Uterus (tissue), 7 donors: ENCODE data around the genes DDR2, PBX1, LRRC52 and POU2F1.

DNA sequence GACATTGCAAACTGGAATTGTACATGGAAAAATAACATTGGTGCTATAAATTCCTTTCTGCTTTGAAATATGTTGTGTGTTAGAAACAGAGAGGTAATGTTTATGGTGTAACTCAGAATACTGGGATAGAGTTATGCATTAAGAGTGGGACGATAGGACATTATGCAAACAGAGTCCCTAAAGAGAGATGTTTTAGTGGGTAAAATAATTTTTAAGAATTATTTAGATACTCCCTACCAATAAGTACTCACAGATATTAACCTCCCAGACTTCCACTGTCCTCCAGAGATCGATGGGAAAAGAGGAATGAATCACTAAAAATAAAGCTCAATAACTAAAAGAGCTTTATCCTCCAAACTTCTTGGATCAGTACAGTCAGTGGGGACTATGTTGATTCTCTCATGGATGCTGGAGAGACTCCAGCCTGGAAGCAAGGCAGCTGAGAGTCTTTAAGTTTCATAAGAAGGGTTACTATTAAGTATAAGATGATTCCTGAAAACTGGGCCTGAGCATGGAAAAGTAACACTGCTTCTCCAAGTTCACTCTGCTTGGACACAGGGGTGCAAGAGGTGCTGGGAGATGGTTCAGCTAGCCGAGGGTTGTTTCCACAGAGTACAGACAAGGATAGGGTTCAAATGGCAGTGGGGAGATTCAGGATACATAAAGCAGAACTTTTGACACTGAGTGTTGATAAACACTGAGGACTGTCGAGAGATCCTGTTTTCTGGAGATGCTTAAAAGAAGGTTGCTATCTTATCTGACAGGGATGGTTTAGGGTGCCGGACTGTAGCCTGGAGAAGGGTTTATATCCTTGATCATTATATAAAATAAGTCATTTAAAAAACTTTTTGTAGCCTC, 6.2 kb upstream of the DDR2 start:
- PRO-cap, 4 experiments = peak in 2 of 4 experiments; most common plus-strand start position 542 of the sequence (in 2)
- RAMPAGE, long total RNA, 2 experiments = no peak in any of the 2 experiments
- RRBS = no CpG with 5 or more reads among the region's 5 CpGs

- PRO-cap, 4 experiments = peak in 4 of 4 experiments; most common plus-strand start chr1:162632465 (in 2); most common minus-strand start chr1:162632243 (in 1)
- RAMPAGE, long total RNA, 2 experiments = start-site peak on the plus strand in 1 of 2 experiments, at chr1:162632476-162632558 at its widest, 291 reads per replicate
- RRBS = no CpG with 5 or more reads among the region's 11 CpGs
Measured at GRCh38 chr1:162631917-162632664, at the start of gene DDR2. TSS of gene DDR2 (plus strand) at chr1:162632464.

- PRO-cap, 4 experiments = no peak in any of the 4 experiments
- RAMPAGE, long total RNA, 2 experiments = no peak in any of the 2 experiments
- RRBS = no CpG with 5 or more reads among the region's 2 CpGs
Measured at GRCh38 chr1:162752820-162753614, 37.5 kb upstream of the HSD17B7 start.

- PRO-cap, 4 experiments = no peak in any of the 4 experiments
- RAMPAGE, long total RNA, 2 experiments = no peak in any of the 2 experiments
- RRBS = no CpG with 5 or more reads among the region's 3 CpGs
Measured at GRCh38 chr1:162772671-162773209, 17.8 kb upstream of the HSD17B7 start.

DNA sequence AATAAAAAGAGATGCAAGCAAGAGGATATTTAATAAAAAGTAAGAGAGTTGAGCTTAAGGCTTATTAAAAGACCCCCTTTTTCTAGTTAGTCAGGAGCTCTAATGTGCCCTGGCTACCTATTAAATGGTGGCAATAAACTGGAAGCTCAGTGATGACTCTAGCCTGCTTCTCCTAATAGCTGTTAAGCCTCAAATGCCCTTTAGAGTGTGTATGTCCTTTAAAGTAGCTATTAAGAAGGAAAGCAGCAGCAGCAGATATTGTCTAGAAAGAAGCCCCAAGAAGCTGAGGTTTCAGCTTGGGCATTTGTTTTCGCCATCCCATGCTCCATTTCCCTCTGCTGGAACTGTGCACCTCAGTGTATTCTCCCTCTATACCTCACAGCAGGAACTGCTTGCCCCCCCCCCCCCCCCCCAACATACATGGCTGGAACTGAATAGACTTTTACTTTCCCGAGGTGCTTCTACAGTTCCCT, 2.3 kb downstream of the RGS4 start:
- PRO-cap, 4 experiments = no peak in any of the 4 experiments
- RAMPAGE, long total RNA, 2 experiments = no peak in any of the 2 experiments
- RRBS = no CpG with 5 or more reads among the region's 2 CpGs

GRCh38 chr1:164558983-164560147, at the start of gene PBX1:
TSS of gene PBX1 (plus strand) at chr1:164559184.
- PRO-cap, 4 experiments = peak in 4 of 4 experiments; most common plus-strand start chr1:164559184 (in 4); most common minus-strand start chr1:164559281 (in 3)
- RAMPAGE, long total RNA, 2 experiments = start-site peak on the plus strand in 1 of 2 experiments, at chr1:164559924-164560002 at its widest, 44 reads per replicate
- RRBS = 3% methylated on average over 10 of the region's 33 CpGs

- PRO-cap, 4 experiments = no peak in any of the 4 experiments
- RAMPAGE, long total RNA, 2 experiments = no peak in any of the 2 experiments
- RRBS = no CpG with 5 or more reads among the region's 10 CpGs
Measured at GRCh38 chr1:164575558-164576112, 16.7 kb downstream of the PBX1 start.

DNA sequence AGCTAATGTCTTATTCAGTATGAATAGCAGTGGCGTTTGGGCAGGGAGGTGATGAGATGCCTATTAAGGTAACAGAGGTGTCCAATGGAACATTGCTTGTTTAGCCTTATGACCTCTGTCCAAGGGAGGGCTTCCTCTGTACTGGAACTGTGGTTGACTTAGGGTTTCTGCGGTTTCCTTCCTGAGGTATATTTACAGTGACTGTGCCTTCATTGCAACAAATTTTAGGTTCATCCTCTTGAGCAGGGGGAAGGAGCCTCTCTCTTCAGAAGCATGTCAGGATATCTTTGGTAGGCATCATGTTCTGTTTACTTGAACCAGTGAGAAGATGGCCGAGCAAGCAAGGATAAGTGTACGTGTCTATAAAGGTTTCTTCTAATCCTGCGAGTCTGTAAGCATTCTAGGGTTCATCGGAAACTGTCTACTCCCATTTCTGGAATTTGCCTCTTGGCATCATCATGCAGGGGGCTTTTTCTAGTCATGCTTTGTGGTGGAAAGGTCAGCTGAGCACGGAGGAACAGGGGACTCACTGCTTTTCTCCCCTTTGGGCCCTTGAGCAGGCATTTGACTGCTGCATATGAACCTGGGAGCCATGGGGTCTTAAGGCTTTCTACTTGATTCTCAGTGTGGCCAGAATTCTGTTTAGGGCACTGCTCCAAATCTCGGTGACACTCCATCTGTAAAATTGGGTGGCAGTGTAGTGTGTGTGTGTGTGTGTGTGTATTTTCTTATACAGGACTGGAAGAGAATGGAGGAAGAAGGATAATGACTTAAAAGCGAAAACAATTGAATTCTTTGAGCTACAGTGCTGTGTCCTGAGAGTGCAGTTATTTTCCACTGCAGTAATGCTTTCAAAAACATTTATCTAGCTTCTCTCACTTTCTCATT, 162.0 kb downstream of the PBX1 start:
- PRO-cap, 4 experiments = no peak in any of the 4 experiments
- RAMPAGE, long total RNA, 2 experiments = no peak in any of the 2 experiments
- RRBS = no CpG with 5 or more reads among the region's 9 CpGs

- PRO-cap, 4 experiments = peak in 3 of 4 experiments; most common plus-strand start chr1:164748650 (in 2); most common minus-strand start chr1:164748292 (in 2)
- RAMPAGE, long total RNA, 2 experiments = start-site peak on the plus strand in 1 of 2 experiments, at chr1:164748630-164748876 at its widest, 6 reads per replicate
- RRBS = no CpG with 5 or more reads among the region's 11 CpGs
Measured at GRCh38 chr1:164748048-164749189, 189.4 kb downstream of the PBX1 start.

GRCh38 chr1:165424298-165424886, 20.5 kb downstream of the RXRG start:
- PRO-cap, 4 experiments = no peak in any of the 4 experiments
- RAMPAGE, long total RNA, 2 experiments = no peak in any of the 2 experiments
- RRBS = no CpG with 5 or more reads among the region's 8 CpGs

DNA sequence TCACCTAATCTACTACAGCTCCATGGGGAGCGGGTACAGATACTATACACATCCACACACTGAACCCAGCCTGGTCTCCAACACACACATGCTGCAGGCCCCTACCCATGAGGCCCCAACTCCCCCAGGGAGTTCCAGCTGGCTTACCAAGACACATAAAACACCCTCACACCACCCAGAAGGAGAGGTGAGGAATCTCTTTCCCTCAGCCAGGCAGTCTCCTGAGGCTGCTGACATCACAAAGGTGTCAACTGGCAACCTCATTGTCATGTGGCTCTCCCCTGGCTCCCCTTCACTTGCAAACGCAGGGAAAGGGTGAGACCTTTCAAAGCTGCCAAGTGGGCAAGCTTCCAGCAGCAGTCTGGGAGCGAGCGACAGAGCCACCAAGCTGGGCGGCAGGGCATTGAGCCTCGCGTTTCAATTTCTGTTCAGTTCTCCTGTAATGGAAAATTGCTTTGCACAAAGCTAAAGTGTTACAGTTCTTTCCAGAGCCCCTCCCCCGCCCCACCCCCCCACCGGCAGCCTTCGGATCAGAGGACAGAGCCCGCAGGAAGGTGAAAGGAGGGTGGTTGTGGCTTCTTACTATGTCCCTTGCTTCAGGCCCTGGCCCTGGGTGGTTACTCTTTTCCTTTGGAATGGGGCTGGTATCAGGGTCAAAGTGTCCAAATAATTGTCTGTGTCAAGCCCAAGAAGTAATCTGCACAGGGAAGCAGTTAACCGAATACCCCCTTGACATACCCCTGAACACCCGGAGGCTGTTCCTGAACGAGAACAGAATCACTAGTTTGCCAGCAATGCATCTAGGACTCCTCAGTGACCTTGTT, at the start of gene LRRC52:
Gene LRRC52 (plus strand): TSS at position 288 of the 824 bp plus-strand sequence.
- PRO-cap, 4 experiments = peak in 1 of 4 experiments; most common plus-strand start position 353 of the sequence (in 1); most common minus-strand start position 246 of the sequence (in 1)
- RAMPAGE, long total RNA, 2 experiments = no peak in any of the 2 experiments
- RRBS = 62% methylated on average over 2 of the region's 14 CpGs

DNA sequence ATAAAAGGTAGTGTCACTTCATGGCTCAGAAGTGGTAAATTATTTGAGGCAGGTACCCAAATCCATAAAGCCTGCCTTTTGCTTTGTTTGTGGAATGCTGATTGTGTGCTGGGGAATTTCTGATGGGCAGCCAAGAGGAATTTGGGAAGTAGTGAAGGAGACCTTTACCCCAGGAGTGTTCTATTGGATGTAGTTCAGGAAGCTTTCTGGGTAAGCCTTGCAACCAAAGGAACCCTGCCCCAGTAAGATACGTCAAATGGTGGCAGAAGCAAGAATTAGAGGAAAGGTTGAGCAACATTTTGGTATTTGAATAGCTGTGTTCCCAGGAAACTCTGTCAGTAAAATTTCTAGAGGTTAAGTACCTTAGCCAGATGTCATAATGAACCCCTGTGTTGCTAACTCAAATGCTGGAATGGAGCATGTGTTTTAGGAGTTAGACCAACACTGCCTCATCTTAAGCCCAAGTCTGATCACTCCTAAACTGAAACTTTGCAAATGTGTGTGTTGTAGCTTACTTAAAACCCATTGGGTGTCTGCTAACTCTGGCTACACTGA, 6.4 kb downstream of the MGST3 start:
- PRO-cap, 4 experiments = no peak in any of the 4 experiments
- RAMPAGE, long total RNA, 2 experiments = no peak in any of the 2 experiments
- RRBS = no CpG with 5 or more reads among the region's 1 CpG

GRCh38 chr1:166840445-166841549, 1.5 kb downstream of the POGK start:
- PRO-cap, 4 experiments = peak in 2 of 4 experiments; most common plus-strand start chr1:166841308 (in 1); most common minus-strand start chr1:166841126 (in 1)
- RAMPAGE, long total RNA, 2 experiments = no peak in any of the 2 experiments
- RRBS = no CpG with 5 or more reads among the region's 18 CpGs

DNA sequence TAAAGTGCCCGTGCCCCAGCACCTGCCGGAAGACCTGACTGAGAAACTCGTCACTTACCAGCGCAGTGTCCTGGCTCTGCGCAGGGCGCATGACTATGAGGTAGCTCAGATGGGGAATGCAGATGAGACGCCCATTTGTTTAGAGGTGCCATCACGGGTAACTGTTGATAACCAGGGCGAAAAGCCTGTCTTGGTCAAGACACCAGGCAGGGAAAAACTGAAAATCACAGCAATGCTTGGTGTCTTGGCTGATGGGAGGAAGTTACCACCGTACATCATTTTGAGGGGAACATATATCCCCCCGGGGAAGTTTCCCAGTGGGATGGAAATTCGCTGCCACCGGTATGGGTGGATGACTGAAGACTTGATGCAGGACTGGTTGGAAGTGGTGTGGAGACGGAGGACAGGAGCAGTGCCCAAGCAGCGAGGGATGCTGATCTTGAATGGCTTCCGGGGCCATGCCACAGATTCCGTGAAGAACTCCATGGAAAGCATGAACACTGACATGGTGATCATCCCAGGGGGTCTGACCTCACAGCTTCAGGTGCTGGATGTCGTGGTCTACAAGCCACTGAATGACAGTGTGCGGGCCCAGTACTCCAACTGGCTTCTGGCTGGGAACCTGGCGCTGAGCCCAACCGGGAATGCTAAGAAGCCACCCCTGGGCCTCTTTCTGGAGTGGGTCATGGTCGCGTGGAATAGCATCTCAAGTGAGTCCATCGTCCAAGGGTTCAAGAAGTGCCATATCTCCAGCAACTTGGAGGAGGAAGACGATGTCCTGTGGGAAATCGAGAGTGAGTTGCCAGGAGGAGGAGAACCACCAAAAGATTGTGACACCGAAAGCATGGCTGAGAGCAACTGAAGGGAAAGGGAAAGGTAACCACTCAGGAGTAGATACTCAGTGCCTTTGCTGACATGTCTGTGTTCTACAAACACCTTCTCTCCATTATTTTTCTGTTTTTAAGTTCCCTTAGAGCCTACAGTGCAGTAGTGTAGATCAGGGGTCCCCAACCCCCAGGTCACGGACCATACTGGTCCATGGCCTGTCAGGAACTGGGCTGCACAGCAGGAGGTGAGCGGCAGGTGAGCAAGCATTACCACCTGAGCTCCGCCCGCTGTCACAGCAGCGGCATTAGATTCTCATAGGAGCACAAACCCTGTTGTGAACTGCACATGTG, 10.7 kb downstream of the POGK start:
- PRO-cap, 4 experiments = no peak in any of the 4 experiments
- RAMPAGE, long total RNA, 2 experiments = start-site peak on the plus strand in 1 of 2 experiments, centred at position 548 of the sequence, 54 reads per replicate
- RRBS = 99% methylated on average over 5 of the region's 32 CpGs

GRCh38 chr1:167088846-167089220, 1.3 kb downstream of the GPA33 start:
- PRO-cap, 4 experiments = no peak in any of the 4 experiments
- RAMPAGE, long total RNA, 2 experiments = no peak in any of the 2 experiments
- RRBS = no CpG with 5 or more reads among the region's 2 CpGs

GRCh38 chr1:167121235-167122200, 27.6 kb downstream of the STYXL2 start:
- PRO-cap, 4 experiments = no peak in any of the 4 experiments
- RAMPAGE, long total RNA, 2 experiments = no peak in any of the 2 experiments
- RRBS = 2% methylated on average over 10 of the region's 57 CpGs

- PRO-cap, 4 experiments = no peak in any of the 4 experiments
- RAMPAGE, long total RNA, 2 experiments = no peak in any of the 2 experiments
- RRBS = 82% methylated on average over 8 of the region's 60 CpGs
Measured at GRCh38 chr1:167125807-167127118, 32.4 kb downstream of the STYXL2 start.

DNA sequence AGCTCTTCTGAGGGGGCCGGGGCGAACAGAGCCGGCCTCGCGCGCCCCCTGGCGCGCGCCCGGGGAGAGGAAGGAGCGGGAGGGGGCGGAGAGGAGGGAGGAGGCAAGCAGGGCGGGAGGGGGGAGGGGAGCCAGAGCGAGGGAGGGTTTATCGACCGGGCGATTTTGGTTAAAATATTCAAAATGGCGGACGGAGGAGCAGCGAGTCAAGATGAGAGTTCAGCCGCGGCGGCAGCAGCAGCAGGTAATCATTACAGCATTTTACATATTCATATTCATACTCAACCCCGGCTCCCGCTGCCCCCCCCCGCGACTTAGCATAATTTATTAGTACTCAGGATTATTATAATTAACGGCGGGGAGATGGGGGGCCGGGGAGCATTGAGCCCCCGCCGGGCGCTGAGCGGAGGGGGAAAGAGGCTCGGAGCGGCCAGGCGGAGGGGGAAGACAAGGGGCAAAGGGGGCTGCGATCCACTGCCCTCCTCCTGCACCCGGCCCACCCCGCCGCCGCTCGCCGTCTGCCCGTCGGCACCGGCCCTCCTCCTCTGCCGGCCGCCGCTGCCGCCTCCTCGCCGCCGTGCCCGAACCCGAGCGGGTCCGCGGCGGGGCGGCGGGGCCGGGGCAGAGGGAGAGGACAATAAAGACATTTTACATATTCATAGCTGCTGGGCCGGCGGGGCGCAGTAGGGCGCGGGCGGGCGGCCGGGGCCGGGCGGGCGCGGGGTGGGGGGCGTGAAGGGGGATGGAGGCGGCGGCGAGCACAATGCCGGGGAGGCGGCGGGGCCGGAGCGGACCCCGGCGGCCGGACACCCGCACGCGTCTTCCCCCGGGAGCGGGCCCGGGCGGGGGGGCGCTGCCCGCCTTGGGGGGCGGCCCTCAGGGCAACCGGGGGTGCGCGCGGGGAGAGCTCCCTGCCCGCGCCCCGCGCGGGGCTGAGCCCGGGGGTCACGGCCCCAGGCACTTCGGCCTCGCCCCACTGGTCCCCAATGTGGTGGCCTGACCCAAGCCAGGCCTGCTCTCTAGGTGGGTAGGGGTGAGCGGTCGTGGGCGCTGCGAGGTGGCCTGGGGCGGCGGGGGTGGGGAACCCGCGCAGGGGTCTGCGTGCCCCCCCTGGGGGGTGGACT, at the start of gene POU2F1:
Gene POU2F1 (plus strand): TSS at position 172 of the 1,124 bp plus-strand sequence.
- PRO-cap, 4 experiments = peak in 4 of 4 experiments; most common plus-strand start position 201 of the sequence (in 2); most common minus-strand start position 568 of the sequence (in 1)
- RAMPAGE, long total RNA, 2 experiments = start-site peak on the plus strand in 1 of 2 experiments, centred at position 173 of the sequence, 88 reads per replicate
- RRBS = 2% methylated on average over 68 of the region's 119 CpGs

DNA sequence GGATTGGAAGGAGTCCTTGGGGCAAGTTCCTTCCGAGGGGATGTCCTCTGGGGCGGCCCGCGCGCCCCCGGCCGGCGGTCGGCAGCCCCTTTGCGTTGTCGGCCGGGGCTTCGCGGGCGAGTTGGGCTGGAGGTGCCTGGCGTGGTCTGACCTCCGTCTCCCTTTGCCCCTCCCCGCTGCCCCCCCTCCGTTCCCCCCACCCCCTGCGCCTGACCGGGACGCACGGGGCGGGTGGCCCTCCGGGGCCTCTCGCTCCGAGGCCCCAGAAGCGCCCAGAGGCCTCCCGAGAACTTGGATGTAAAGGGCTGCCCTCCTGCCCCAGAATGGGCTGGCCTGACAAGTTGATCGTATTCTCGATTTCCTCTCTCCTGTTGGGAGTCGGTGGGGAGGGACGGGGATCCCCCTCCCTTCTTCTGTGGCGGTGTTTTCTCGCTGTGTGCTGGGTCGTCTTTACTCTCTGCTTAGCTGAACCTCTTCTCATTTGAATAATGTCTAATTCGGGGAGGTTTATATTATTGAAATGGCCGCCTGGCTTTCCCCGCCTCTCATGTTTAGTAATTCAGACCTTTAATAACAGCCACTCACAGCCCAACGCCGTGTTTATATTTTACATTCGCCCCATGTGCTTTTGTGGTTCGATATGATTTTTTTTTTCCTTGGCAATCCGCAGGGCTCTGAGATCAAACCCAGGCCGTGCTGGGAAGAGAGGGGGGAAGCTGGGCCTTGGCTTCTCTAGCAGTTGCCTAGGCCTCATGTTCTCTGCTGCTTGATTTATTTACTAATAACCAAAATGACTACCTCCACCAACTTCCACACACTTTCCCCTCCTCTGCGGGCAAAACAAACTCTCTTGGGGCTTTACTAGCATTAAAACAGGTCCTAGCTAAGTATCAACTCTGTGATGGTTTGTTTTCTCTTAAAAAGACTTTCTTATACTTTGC, 1.4 kb downstream of the POU2F1 start:
- PRO-cap, 4 experiments = peak in 4 of 4 experiments; most common plus-strand start position 238 of the sequence (in 3); most common minus-strand start position 483 of the sequence (in 4)
- RAMPAGE, long total RNA, 2 experiments = no peak in any of the 2 experiments
- RRBS = 2% methylated on average over 7 of the region's 46 CpGs

DNA sequence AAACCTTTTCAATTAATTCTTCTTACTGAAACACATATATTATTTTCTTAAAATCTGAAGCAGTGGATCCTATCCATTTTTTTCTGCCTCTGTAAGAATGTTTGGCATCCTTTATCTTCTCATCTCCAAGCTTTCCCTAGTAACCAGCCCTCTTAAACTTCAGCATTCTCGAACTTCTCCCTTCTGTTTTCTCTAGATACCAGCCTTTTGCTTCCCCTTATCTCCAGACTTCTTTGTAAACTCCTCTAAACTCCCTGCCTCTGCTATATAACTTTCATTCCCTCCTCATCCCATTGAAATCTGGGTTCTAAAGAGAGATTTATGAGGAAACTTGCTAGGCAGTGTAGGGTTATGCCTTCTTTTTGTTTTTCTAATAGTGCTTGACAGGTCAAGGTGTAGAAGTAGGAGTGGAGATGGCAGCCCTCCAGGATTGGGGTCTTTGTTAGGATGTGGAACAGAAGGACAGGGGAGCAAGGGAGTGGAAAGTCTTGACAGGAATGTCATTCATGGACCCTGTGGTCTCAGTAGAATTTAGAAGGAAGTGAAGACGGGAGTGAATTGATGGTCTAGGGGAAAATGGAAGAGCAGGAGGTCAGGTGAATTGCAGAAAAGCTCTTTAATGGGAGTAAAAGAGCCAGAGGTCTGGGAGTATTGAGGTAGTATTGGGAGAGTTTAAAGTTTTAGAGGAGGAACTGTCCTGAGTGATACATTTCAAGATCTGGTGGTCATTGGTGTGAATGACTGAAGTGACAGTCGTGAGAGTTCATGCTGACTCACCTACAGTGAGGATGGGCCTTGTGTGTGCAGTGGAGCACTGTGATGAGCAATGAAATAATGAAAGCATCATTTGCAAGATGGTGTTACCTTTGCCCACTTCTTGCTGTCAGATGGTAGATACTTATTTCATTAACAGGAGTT, 28.6 kb downstream of the POU2F1 start:
- PRO-cap, 4 experiments = no peak in any of the 4 experiments
- RAMPAGE, long total RNA, 2 experiments = no peak in any of the 2 experiments
- RRBS = no CpG with 5 or more reads among the region's 3 CpGs